Metastatic Liver Carcinoma in the Lung (tissue), 2 donors: ENCODE measurements around the gene APOBEC4.

DNA sequence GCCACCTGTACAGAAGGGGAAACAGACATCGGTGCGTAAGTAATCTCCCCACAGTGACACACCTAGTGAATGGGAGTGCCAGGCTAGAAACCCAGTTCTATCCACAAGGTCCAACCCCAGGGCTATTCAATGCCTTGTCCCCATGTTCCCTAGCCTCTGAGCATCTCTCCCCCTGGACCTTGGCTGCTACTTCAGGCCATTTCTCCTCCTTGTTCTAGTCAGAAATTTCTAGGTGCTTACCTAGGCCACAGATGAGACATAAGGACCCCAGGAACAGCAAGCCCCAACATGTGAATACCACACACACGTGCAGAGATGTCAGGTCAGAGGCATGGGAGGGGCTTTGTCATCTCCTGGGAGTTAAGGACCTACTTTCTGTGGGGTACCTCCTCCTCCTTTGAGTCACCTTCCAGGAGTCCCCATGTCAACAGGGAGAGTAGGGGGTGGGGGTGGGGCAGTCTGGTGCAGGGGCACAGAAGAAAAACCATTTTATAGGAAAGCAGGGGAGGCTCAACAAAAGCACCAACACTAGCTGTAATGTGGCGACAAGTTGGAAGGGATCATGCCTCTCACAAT, 7.1 kb upstream of the RGS16 start:
- PRO-cap, 2 experiments, result no peak in any of the 2 experiments

DNA sequence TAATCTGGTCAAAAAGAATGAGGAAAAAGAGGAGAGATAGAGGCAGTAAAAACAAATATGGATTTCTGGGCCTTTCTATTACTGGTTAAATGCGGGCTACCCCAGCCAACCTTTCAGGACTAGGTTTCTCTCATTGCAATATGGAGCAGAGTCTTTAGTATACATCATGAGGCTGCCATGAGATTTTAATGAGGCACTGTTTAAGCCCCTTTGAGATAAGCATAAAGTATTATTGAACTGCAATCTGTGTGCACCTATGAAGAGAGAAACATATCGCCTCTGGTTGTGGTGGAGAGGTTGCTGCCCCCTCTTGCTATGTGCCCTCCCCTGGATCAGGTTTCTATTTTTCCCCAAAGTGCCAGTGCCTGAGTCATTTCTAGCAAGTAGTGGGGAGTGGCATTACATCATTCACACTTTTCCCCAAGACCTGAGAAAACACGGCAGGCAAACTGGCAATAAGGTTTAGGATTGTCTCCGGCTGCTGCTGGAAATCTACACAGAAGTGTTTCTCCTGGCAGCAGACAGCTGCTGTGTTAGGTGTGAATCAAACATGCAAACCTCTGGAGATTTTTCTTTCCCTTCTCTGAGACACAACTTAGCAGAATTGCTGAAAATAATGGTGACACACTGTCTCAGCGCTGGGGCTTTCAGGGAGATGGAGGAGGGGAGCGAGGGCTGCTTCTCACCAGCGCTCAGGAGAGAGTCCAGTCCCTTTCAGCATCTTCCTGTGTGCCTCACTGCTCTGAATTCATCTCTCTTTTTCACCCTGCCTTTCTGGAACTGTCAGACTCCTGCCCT, 13.6 kb upstream of the RGS16 start:
- PRO-cap, 2 experiments, result no peak in any of the 2 experiments

GRCh38 chr1:182671583-182672263, 12.7 kb downstream of the RGS8 start:
- PRO-cap, 2 experiments, result no peak in any of the 2 experiments

DNA sequence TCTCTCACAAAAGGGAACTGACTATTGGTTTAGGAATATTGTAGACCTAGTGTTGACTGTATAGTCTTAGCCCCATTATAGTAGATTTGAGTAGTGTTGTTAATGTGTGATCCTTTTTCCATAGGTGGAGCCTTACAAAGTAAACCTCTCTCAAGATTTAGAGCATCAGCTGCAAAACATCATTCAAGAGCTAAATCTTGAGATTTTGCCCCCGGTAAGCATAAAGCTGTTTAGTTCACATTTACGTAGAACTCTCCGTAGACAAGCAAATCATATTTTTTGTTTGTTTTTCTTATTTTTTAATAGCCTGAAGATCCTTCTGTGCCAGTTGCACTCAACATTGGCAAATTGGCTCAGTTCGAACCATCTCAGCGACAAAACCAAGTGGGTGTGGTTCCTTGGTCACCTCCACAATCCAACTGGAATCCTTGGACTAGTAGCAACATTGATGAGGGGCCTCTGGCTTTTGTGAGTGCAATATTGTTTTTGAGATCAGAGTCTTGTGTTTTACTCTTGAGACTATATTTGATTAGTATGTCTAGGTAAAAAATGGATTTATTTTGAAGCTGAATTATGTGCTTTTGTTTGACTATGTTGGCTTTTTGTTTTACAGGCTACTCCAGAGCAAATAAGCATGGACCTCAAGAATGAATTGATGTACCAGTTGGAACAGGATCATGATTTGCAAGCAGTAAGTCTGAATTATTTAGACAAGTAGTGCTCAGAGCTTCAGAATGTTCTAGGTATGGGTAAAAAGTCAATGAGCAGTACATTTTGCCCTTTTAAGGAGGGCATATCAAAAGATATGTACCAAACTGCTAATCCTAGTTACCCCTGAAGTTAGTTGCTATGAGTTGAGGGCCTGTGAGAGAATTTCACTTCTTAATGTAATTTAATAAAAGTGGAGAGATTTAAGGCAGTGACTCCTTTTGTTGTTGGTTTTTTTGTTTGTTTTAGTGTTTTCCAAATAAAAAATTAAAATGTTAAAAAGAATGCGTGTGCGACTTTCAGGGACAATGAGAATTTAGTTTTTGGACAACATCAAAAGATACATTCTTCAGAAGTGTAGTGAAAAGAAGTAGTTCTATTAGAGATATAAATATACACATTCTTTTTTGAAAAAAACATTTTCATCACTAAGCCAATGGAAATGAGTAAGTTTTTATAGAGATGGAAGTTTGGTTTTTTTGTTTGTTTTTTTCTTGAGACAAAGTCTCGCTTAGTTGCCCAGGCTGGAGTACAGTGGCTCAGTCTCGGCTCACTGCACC, 19.7 kb downstream of the DHX9 start:
- PRO-cap, 2 experiments, result no peak in any of the 2 experiments

GRCh38 chr1:182866139-182866833, 27.1 kb downstream of the DHX9 start:
- PRO-cap, 2 experiments, result no peak in any of the 2 experiments

DNA sequence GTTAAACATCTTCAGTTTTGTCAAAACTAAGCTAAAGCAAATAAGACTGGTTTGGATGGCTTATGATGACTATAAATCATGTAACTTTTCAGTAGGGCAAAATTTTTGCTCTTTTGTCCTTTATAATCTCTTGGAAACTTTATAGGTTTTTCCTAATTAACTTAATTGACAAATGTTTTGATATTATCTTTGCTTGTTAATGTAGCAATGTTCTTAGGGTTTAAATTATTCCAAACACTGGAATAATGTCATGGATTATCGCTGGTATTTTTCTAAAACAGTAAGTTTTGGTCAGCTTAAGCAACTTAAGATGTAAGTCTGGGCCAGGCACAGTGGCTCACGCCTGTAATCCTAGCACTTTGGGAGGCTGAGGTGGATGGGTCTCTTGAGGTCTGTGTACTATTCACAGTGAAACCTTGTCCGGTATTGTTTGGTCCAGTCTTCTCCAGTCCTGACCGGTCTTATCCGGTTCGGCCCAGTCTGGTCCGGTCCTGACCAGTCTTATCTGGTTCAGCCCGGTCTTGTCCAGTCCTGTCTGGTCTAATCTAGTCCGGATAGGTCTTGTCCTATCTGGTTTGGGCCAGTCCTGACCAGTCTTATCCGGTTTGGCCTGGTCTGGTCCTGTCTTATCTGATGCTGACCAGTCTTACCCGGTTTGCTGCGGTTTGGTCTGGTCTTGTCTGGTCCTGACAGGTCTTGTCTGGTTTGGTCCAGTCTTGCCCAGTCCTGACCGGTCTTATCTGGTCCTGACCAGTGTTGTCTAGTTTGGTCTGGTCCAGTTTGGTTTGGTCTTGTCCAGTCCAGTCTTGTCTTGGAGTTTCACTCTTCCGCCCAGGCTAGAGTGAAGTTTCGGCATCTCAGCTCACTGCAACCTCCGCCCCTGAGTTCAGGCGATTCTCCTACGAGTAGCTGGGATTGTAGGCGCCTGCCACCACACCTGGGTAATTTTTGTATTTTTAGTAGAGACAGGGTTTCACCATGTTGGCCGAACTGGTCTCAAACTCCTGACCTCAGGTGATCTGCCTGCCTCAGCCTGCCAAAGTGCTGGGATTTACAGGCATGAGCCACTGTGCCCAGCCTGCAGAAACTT, 30.0 kb downstream of the DHX9 start:
- PRO-cap, 2 experiments, result no peak in any of the 2 experiments

DNA sequence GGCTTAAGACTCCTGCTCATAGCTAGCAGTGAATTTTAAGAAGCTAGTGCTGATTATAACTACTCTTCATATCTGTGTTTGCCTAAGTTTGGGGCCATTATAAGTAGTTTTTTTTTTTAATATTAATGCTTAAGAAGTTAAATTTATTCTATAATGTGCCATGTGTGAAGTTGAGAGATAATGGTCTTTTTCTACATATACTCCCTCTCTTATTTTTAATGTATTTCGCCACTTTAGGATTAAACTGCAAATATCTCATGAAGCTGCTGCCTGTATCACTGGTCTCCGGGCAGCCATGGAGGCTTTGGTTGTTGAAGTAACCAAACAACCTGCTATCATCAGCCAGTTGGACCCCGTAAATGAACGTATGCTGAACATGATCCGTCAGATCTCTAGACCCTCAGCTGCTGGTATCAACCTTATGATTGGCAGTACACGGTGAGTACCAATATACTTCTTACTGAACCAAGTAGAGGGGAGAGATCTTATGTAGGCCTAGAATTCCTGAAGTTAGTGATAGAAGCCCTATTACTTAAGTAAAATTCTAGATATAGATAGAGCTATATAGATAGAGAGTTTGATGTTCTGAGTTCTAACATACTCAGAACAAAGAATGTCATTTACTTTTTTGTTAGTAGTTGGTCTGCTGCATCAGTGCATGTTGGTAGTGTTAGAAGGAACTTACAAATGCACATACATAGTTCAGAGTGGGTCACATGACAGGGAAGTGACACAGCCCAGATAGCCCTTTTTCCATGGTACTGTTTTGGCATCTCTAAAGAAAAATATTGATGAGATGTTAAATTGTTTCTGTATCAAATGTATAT, 45.4 kb downstream of the DHX9 start:
- PRO-cap, 2 experiments, result no peak in any of the 2 experiments

- PRO-cap, 2 experiments, result no peak in any of the 2 experiments
These were observed 47.9 kb downstream of the DHX9 start for GRCh38 chr1:182886585-182887813.

DNA sequence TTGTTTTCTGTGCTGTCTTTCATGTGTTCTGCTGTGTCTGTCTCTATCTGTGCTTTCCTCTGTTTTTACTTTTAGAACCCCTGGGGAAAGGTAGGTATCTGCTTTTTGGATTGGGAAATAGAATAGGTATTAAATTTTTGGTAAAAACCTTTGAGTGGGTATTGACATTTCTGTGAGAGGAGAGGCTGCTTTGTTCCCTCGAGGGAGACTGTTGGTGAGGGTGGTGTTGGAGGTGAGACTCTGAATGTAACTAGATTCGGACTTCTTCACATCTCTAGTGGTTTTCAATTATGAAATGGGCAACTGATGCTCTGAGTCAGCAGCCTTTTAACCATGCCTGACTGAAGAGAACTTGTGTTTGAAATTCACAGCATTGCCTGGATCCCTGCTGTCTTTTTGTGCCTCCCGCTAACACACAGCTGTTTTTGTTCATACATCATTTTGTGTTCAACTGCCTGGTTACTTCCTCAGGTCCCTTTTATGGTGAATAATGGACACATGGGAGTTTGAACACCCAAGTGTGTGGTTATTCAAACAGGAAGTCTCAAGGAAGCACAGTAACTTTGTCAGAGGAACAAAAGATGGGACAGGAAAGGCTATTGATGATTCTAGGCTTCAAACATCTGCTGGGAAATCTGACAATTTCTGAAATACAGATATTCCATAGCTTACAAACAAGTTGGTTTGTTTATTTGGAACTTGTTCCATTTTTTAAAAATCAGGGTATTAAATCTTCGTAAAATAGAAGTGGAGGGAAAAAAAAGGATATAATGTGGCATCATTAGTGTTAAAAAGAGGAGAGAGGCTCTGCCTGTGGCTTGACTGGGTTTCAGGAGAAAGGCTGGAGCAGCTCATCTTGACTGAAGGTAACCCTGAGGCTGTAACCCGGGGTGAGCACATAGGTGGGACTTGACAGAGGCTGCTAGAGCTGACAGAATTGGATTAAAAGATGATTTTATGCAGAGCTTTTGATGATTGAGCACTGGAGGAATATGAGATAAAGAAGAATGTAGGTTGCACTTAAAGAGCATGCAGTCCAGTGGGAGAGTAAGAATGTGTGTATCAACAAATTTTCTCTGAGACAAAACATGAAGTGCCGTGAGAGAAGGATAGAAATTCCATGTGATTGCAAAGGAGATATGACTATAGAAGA, 17.0 kb downstream of the LAMC1 start:
- PRO-cap, 2 experiments, result no peak in any of the 2 experiments

- PRO-cap, 2 experiments, result no peak in any of the 2 experiments
These were observed 41.6 kb downstream of the LAMC1 start for GRCh38 chr1:183064703-183065276.

- PRO-cap, 2 experiments, result no peak in any of the 2 experiments
These were observed 48.4 kb upstream of the LAMC2 start for GRCh38 chr1:183137611-183138071.

DNA sequence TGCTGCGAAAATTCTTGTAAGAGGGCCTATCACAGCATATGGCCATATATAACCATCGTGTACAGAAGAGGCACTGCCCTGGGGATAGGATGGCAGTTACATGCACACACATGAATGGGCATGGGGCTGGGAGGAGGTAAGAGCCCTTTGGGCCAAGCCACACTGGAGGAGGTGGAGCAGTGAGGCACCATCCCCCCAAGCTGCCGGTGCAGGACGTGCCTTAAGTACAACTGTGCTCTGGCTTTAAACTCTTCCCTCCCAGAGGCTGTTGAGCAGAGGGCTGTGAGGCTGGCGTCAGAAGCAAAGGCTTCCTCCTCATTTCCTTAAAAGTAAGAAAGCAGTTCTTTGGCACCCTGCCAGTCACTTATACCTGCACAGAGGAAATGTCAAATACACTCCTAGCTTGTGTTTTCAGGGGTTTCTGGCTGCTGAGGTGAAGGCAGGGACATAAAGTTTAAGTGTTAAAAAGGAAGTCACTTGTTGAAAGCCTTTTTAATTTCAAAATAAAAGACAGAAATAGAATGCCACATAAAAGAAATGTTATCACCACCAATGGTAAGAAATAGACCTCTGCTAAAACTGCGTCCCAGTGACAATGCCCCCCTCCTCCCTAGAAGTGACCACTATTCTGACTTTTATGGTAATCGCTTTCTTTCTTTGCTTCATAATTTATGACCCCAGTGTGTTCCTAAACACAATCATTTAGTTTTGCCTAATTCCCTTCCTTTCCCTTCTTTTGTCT, 33.0 kb downstream of the LAMC2 start:
- PRO-cap, 2 experiments, result no peak in any of the 2 experiments

- PRO-cap, 2 experiments, result no peak in any of the 2 experiments
These were observed 55.3 kb downstream of the LAMC2 start for GRCh38 chr1:183241267-183241815.

- PRO-cap, 2 experiments, result no peak in any of the 2 experiments
These were observed 103.0 kb downstream of the LAMC2 start for GRCh38 chr1:183289000-183289569.

DNA sequence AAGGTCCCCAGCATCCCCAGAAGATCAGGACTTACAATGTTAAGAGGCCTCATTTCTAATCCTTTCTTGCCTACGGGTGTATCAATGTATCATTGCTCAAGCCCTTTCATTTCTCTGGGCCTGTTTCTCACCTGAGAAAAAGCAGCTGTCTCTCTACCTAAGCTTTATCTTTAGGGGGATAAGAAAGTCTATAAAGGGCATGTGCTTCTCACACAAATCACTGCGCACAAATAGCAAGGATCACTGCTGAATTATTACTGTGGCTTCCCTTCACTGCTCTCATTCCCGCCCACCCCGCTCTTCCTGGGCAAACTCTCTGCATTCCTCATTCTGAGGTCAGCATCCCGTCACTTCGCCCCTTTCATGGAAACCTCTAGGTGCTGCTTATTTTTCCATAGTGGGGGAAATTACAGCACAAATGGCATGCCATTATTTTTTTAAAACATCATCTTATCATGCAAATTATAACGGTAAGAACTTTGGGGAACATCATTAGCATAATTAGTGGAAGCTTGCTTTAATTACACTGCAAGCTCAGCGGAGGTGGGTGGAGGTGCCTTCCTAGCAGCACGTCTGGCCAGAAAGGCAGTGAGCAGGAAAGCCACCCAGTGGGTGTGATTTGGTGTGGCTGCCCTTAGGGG, 105.7 kb downstream of the LAMC2 start:
- PRO-cap, 2 experiments, result no peak in any of the 2 experiments

GRCh38 chr1:183331067-183331738, 87.0 kb downstream of the NMNAT2 start:
- PRO-cap, 2 experiments, result no peak in any of the 2 experiments

- PRO-cap, 2 experiments, result no peak in any of the 2 experiments
These were observed 34.3 kb downstream of the NCF2 start for GRCh38 chr1:183555639-183556687.

DNA sequence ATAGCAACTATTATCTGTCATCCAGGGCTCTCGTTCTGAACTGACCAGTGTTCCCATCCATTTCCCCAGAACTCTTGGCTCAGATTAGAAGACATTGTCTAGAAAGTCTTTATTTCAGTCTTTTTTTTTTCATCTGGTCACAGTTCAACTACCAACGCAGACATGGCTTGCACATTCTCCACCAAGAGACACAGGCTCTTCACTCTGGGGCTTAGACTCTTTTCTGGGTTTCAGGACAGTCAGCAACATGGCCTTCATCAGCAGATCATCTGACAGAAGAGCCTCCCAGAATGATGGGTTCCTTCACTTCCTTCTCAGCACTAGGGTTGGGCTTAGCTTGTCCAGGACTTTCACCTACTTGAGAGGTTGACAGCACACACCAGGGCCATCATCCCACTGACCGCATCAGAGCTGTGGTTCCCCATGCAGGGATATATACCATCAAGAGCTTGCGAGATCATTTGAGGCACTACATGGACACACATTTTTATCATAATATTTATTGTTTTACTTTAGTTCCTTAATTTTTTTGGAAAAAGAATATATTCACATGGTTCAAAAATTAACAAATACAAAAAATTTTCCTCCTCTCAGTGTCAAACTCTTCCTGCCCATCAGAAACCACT, 10.3 kb upstream of the NCF2 start:
- PRO-cap, 2 experiments, result no peak in any of the 2 experiments

GRCh38 chr1:183652993-183653501, at the start of gene APOBEC4:
TSS of gene APOBEC4 (minus strand) at chr1:183653316.
- PRO-cap, 2 experiments, result no peak in any of the 2 experiments

- PRO-cap, 2 experiments, result no peak in any of the 2 experiments
These were observed 71.2 kb downstream of the RGL1 start for GRCh38 chr1:183875852-183876772.